Kidney epithelial cell (primary cell): ENCODE measurements around a stretch of chr7.

- RAMPAGE, long total RNA, result no peak
- RRBS, result no CpG with 5 or more reads among the region's 3 CpGs
Measured at GRCh38 chr7:76748-77075, 115.7 kb upstream of the FAM20C start.

DNA sequence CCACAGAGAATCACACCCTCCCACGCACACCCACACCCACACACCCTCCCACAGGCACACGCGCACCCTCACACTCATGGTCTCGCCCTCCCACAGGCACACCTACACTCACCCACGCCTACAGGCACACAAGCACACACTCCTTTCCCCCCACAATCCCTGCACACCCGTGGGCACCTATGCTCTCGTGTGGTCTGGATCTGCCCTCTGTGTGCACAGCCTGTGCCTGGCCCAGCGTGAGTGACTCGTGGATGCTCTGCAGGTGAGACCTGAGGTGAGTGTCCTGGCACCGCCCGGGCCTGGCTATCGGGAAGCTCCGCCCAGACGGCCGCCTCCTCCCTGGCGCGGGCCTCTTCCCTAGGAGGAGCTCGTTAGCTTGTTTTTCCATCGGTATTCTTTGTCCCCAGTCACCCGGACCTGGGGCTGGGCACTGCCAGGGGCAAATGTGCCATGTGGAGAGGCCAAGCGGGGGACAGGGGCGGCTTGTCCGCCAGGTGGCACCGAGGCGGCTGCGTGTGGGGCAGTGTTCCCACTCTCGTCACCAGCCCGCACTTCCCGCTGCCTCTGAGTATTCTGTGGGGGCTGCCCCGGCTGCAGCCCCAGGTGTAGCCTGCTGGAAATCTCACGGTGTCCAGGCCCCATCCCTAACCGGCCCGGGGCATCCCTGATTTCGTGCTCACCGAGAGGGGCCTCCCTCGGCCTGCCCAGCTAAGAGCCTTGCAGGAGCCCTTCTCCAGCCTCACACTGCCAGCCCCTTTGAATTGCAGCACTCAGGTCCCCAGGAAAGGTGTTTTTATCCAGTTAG, 110.1 kb upstream of the FAM20C start:
- RAMPAGE, long total RNA, result no peak
- RRBS, result 20% methylated on average over 3 of the region's 36 CpGs

DNA sequence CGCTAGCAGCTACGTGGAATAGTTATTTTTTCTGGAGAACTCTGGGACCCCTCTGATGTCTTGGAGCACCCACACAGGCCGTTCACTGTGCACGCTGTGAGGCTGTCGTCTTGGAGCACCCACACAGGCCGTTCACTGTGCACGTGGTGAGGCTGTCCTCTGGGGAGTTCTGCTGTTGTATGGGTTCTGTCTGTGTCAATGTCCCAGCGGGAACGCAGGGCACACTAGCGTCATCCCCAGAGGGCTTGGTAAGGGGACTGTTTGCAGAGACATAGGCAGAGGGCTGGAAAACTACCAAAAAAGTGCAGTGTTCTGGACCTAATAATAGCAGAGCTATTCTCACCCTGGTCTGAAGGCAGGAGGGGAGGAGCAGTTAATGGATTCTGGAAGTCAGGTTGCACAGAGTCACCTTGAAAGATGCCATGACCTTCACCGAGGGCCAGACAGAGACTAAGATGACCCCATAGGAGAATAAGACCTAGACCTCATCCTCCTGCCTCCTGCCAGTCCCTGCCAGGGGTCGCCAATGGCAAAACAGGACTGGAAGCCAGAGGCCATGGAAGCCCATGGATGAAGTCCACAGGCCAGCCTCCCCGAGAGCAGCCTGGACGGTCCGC, 38.6 kb upstream of the FAM20C start:
- RAMPAGE, long total RNA, result no peak
- RRBS, result no CpG with 5 or more reads among the region's 15 CpGs

- RAMPAGE, long total RNA, result no peak
- RRBS, result no CpG with 5 or more reads among the region's 4 CpGs
Measured at GRCh38 chr7:320056-320944, 30.3 kb downstream of the FOXL3 start.

DNA sequence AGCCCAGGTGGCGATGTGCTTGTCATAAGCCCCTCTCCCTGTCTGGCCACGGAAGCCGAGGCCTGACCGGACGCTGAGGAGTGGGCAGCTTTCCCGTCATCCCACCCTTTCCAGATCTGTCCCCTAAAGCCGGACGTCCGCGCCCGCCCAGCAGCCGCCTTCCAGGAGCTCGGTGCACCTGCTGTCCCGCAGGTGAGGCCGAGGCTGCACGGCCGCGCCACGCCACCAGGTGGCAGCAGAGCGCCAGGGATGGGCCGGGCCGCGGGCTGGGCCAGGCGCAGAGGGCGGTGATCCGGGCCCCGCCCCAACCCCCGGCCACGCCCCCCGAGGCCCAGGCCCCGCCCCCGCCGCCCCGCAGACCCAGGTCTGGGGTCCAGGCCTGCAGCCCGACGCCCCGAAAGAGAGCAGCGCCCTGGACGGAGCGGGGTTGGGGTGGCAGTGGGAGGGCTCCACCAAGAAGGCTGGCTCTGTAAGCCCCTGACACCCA, 32.1 kb downstream of the FOXL3 start:
- RAMPAGE, long total RNA, result no peak
- RRBS, result 2% methylated on average over 10 of the region's 40 CpGs

DNA sequence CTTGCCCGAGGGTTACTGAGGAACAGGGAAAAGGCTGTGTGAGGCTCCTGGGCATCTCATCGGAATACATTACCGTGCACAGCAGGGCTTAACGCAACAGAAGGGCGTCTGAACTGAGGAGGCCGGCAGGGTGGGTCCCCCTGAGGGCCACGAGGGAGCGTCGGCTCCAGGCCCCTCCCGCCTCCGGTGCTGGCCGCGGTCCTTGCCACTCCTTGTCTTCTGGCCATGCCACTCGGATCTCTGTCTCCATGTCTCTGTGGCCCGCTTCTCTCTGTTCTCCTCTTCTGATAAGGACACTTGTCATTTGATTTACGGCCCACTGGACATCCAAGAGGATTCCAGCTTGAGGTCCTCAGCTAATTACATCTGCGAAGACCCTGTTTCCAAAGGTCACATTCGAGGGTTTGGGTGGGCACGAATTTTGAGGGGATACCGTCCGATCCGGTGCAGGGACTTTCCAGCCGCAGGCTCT, 50.7 kb downstream of the FOXL3 start:
- RAMPAGE, long total RNA, result no peak
- RRBS, result 40% methylated on average over 8 of the region's 23 CpGs

- RAMPAGE, long total RNA, result no peak
- RRBS, result 11% methylated on average over 6 of the region's 24 CpGs
Measured at GRCh38 chr7:362293-363145, 72.5 kb downstream of the FOXL3 start.

GRCh38 chr7:379040-380472, 89.6 kb downstream of the FOXL3 start:
- RAMPAGE, long total RNA, result no peak
- RRBS, result 21% methylated on average over 36 of the region's 83 CpGs

GRCh38 chr7:513706-514367, 5.8 kb downstream of the PDGFA start:
- RAMPAGE, long total RNA, result no peak
- RRBS, result 98% methylated on average over 3 of the region's 24 CpGs

DNA sequence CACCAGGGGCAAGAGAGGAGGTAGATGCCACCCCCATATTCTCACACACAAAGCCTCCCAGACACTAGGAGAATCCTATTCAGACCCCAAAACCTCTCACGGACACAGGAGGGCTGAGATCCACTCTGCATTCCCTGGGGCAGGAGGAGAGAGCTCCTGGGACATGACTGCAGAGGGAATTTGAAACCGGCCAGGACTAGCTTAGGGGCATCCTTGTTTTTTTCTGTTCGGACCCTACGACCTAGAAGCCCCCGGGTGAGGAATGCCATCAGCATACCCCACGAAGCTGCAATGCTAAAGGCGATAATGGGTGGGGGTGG, 4.1 kb downstream of the PDGFA start:
- RAMPAGE, long total RNA, result no peak
- RRBS, result 58% methylated on average over 4 of the region's 7 CpGs

GRCh38 chr7:522697-523192, 3.1 kb upstream of the PDGFA start:
- RAMPAGE, long total RNA, result no peak
- RRBS, result 1% methylated on average over 18 of the region's 44 CpGs

DNA sequence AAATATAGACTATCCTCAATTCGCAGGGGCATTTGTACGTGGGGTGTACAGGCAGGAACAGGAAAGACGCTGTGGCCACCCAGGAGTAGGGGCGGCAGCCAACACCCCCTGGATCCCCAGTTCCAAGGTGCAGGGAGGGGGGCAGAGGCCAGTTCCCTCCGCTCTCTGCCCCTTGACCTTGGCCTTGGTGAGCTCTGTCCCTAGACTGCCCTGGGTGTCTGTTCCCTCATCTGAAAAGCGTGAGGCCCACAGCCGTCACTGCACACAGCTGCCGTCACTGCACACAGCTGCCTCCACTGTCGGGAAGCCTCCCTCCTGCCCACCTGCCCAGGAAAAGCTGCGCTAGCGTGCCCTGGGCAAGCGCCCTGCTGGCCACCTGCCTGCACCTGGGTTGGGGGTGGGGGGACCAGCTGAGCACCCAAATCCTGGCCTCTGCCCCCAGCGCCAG, 3.7 kb upstream of the PDGFA start:
- RAMPAGE, long total RNA, result no peak
- RRBS, result no CpG with 5 or more reads among the region's 13 CpGs

DNA sequence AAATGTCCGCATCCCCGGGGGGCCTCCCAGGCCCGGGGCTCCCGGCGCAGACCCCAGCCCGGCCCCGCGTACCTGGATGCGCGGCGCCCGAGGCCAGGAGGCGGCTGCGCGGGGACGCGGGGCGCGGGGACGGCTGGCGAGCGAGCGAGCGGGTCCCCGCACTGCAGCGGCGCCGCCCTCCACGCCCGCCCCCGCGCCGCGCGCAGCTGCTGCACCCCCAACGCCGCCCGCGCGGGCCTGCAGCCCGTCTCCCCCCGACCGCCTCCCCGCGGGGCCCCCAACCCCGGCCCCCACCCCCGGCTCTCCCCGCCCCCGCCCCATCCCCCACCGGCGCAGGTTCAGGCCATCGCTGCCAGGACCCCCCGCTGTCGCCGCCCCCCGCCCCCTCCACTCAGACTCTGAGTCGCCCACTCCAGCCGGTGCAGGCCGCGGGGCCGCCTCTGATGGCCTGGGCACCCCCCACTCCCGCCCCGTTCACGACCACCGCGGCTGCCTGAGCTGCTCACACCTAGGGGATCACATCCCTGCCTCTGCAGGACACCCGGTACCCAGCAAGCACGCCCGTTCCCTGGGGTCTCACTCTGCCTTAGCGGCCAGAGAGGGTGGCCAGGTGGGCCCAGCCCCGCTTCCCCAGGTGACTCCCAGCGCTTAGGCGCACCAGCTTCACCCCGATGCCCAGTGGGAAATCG, 14.0 kb upstream of the DNAAF5 start:
- RAMPAGE, long total RNA, result no peak
- RRBS, result 3% methylated on average over 5 of the region's 75 CpGs

- RAMPAGE, long total RNA, result no peak
- RRBS, result 33% methylated on average over 15 of the region's 59 CpGs
Measured at GRCh38 chr7:767418-768325, 40.6 kb upstream of the PRKAR1B start.

GRCh38 chr7:842448-843079, 10.3 kb downstream of the SUN1 start:
- RAMPAGE, long total RNA, result no peak
- RRBS, result no CpG with 5 or more reads among the region's 8 CpGs

- RAMPAGE, long total RNA, result no peak
- RRBS, result no CpG with 5 or more reads among the region's 47 CpGs
Measured at GRCh38 chr7:875912-876409, 393 bp upstream of the GET4 start.

GRCh38 chr7:885149-885981, 9.0 kb downstream of the GET4 start:
- RAMPAGE, long total RNA, result no peak
- RRBS, result no CpG with 5 or more reads among the region's 32 CpGs

DNA sequence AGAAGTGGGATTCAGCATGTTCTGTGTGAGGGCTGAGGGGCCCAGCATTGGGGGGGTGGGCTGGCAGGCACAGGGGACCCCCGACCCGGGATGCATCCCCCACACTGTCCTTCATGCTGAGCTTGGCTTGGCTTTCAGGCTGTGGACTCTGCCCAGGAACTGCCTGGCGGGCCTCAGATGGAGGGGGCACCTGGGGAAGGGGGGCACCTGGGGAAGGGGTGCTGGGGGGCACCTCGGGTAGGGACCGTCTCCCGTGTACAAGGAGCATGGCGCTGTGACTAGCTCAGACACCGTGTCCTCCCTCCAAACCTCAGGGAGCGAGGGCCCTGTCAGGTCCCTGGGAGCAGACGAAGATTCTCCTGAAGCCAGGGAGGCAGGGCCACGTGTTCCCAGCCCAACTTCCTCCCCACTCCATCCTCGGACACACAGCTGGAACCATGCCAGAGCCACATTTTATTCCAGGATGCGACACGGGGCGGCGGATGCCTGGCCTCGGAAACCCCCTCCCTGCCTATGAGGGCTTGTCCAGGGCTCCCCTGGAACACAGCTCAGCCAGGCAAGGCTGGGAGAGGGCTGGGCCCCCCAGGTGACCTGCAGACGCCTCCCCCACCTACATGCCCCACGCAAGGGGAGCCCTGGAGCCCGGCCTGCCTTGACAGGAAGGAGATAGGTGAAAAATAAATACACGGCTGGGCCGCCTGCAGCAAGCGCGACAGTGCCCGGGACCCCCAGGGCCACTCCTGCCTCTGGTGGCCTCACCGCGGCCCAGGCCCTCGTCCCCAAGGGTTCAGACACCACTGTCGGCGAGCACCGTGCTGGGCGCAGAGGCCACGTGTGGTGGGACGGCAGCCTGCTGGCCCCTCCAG, 21.3 kb downstream of the GET4 start:
- RAMPAGE, long total RNA, result no peak
- RRBS, result 75% methylated on average over 6 of the region's 34 CpGs

DNA sequence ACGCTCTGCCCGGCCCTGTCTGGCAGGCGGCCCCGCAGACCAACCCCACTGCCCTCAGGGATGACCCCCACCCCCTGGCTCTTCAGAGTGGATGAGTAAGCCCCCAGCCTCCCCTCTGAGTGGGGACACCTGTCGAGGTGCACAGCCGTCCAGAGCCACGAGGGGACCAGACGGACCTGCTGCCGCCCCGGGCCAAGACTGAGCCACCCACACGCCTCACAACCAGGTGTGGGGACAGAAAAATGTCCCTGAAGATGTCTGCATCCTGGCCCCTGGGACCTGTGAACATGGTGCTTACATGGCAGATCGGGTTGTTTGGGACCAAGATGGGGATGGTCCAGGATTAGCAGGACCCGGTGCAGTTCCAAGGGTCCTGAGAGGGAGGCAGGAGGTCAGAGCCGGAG, 9.0 kb upstream of the ADAP1 start:
- RAMPAGE, long total RNA, result no peak
- RRBS, result 40% methylated on average over 1 of the region's 14 CpGs

GRCh38 chr7:1024071-1024765, 20.1 kb upstream of the GPR146 start:
- RAMPAGE, long total RNA, result no peak
- RRBS, result 86% methylated on average over 2 of the region's 19 CpGs